ENCODE data around the gene RBSN.

- RRBS, result no CpG with 5 or more reads among the region's 8 CpGs
Observed at GRCh38 chr3:14272806-14273573, 94.4 kb downstream of the LSM3 start.

DNA sequence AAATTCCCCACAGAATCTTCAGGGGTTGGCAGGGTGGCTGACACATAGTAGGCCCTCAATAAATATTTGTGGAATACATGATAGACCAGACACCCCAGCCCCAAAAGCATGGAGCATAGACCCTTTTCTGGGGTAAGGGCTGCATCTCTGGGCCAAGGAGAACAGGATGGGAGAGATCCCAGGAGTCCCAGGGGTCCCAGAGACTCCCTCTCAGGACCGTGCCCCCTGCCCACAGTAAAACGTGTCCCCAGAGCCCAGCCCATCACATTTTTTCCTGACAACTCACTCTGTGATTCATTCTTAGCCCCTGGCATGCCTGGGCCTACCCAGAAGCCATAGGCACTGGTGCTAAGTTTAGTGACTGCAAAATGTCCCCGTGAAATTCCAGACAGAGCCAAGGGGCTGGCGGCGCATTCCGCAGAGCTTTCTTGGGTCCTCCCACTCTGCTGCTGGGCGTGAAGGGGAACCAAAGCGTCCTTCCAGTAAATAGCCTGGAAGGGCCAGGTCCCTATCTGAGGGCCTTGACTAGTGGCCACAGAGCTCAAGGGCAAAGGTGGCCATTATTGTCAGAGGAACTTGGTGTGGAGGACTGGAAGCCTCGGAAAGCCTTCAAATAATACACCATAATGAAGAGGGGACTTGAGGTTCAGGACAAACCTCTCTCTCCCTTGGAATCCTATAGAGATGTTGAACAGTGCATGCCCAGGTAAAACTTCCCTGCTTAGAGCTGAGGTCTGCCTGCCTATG lies 77.8 kb upstream of the SLC6A6 start:
- RRBS, result no CpG with 5 or more reads among the region's 9 CpGs

DNA sequence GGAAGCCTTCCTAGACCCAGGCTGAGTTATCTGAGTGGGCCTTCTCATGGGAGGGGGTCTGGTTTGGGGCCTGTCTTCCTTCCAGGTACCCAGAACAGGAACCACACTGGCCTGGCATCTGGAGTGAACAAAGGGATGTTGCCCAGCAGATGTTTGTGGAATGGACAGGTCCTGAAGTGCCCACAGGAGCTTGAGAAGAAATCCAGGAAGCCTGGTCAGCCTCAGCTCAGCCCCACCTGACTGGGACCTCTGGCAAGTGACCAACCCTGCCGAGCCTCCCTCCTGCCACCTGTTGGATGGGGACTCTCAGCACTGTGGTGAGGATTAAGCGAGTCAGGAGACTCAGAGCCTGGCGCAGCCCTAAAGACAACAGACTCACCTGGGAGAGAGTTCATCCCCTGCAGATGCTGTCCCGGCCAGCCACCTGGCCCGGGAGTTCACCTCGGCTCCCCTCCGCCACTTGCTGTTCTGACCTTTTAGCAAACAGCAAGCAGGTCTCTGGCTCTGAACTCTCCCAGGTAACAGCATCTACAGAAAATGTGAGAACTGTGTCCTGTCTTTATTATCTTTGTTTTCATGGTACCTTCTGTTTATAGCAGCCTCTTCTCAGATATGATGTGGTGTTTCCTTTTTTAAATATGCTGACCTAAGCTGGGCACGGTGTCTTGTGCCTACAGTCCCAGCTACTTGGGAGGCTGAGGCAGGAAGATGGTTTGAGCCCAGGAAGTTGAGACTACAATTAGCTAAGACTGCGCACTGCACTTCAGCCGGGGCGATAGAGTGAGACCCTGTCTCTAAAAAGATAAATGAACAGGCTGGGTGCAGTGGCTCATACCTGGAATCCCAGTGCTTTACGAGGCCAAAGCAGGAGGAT lies 32.6 kb upstream of the SLC6A6 start:
- RRBS, result no CpG with 5 or more reads among the region's 12 CpGs

DNA sequence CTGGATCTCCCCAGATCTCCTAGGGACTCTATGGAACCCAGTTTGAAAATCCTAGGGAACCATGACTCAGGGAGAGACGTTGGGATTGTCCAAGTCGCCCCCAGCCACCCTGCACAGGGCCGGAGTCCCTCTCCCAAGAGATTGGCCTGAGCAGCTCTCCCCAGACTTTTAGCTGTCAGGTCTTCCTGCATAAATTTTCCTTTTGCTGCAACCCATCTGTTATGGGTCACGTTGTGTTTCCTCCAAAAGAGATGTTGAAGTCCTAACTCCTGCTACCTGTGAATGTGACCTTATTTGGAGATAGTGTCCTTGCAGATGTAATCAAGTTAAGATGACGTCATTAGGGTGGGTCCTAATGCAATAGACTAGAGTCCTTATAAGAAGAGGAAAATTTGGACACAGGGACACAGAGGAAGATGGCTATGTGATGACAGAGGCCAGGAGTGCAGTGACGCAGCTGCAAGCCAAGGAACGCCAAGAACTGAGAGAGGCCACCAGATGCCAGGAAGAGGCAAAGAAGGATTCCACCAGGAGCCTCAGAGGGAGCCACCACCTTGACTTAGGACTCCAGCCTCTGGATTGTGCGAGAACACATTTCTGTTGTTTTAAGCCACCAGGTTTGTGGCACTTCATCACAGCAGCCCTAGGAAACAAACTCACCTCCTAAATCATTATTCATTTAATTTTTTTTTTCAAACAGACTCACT lies 13.2 kb upstream of the SLC6A6 start:
- RRBS, result no CpG with 5 or more reads among the region's 8 CpGs

DNA sequence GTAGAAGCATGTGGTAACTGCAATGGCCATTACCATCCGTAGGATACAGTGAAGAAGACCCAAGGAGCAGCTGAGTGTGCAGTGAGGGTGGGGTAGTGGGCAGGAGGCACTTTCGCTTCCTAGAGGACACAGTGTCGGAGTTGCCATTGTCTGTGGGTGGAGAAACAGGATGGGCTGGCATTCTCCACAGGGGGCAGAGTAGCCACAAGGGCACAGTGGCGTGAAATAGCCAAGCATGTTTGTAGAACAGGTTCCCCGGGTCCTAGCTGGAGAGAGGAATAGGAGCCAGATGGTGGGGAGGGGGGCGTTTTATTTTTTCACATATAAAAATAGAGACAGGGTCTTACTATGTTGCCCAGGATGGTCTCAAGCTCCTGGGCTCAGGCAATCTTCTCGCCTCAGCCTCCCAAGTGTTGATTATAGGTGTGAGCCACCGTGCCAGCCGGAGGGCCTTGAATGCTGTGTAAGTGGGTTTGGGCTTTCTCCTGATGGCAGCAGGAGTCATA lies 3.5 kb downstream of the SLC6A6 start:
- RRBS, result no CpG with 5 or more reads among the region's 9 CpGs

DNA sequence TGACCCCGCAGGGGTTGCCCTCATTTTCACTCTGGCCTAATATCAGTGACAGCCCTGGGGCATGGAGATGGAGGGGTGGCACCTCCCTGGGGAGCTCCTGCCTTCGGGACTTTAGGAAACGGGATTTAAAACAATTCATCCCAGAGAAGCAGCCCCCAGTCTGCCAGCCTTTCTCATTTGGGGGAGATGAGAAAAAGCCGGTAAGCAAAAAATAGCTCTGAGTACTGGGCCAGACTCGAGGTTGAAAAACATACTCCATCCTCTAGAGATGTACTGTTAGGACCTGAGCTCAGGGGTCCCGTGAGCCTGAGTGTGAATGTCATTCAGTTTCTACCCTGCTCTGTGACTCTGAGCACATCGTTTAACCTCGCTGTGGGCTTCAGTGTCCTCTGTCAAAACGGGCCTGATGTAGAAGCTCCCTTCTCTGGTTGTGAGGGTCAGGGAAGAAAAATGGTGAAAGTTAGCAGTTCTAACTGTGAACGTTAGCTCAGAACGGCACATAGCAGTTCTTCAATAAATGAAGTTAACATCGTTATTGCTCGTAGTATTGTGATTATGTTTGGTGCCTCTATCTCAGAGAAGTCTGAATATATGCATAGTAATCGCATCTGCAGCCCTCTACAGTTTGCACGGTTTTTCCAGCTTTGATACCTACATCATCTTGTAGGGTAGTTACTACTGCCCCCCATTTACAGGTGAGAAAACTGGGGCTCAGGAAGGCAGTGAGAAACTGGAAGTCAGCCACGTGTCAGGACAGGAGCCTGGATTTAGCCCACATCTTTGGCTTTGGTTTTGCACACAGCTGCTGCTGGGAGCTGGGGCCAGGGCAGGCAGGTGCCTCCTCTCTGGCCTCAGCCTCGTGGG lies 18.9 kb downstream of the SLC6A6 start:
- RRBS, result no CpG with 5 or more reads among the region's 17 CpGs

DNA sequence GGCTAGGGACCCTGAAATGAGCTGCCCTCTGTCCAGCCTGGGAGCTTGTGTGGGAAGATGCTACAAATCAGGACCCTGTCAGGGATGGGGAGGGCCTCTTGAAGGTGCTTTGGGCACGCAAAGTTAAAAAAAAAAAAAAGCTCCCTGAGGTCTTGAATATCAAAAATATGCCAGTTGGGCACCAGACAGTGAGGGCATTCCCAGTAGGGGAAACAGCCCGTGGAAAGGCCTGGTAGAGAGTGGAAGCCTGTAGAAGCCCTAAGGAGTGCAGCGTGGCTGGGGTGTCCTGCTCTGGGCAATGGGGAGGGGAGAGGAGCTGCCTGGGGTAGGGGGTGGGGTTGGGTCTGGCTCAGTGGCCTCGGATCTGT lies 21.8 kb downstream of the SLC6A6 start:
- RRBS, result no CpG with 5 or more reads among the region's 4 CpGs

GRCh38 chr3:14429207-14429767 lies 26.9 kb downstream of the SLC6A6 start:
- RRBS, result no CpG with 5 or more reads among the region's 6 CpGs

- RRBS, result no CpG with 5 or more reads among the region's 26 CpGs
Observed at GRCh38 chr3:14452652-14453429, 50.4 kb downstream of the SLC6A6 start.

- RRBS, result no CpG with 5 or more reads among the region's 9 CpGs
Observed at GRCh38 chr3:14460559-14461150, 58.2 kb downstream of the SLC6A6 start.

DNA sequence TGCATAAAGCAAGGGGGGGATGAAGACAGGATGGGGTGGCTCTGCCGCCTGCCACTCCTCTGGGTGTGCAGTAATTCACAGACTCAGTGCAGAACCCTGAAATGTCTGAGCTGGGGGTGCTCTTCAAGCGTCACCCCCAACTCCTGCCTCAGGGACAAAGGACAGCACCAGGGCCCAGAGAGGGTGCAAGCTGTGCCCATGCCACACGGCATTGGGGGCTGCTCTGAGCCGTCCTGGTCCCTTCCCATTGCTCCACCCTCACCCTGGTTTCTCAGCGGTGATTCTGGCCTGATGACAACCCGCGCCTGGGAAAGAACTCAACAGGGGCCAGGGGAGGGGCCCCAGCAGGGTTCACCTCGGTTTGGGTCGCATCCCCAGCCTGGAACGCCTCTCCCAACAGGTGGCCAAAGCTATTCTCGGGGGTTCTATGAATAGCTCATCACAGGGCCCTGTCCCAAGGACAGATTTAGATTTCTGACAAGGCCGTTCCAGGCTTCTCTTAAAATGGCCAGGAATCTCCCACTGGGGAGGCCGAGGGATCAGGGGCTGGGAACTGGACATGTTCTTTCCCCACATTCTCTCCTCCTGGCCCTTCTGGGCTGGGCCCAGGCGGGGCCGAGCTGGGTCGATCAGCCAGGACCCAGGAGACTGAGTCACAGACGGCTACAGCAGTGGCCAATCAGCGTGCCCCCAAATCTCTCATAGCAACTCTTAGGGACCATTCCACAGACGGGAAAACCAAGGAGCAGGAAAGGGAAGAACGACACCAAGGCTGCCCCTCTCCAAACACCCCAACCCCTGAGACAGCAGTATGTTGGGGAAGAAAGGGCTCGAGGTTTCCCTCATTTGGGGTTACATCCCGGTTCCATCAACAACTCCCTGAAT lies 17.9 kb downstream of the GRIP2 start:
- RRBS, result no CpG with 5 or more reads among the region's 22 CpGs

DNA sequence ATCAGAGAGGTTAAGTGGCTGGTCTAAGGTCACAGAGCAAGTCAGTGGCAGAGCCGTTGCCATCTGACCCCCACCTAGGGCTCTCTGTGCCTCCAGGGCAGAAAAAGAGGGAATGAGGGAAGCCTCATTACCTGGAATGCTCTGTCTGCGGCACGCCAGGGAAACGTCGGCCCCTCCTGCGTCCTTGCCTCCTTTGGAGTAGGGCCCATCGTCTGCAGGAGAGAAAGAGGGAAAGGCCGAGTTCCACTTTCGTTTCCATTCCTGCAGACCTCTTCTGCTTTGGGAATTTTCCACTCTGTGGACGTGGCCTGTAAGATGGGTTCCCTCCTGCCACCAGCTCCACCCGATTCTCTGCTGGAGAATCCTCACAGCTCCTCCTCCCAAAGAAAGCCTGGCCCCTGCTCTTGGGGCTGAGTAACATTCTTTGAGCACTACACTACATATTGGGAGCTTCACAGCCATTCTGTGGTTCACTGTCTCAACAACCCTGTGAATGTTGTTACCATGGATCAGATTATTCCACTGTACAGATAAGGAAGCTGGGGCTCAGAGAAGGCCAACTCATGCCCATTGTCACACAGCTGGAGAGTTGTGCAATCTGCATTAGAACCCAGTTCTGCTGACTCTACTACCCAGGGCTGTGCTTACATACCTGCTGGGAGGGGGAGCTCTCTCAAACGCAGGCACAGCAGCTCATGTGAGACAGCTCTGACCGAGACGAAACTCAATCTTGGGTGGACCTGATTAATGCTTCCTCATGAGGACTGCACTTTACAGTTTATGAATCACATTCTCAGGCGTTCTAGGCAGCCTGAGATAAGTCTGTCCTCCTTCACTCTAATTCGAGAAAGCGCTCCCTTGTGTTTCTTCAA lies 14.2 kb downstream of the GRIP2 start:
- RRBS, result no CpG with 5 or more reads among the region's 17 CpGs

- RRBS, result no CpG with 5 or more reads among the region's 6 CpGs
Observed at GRCh38 chr3:14852720-14852957, 33.9 kb downstream of the FGD5 start.

DNA sequence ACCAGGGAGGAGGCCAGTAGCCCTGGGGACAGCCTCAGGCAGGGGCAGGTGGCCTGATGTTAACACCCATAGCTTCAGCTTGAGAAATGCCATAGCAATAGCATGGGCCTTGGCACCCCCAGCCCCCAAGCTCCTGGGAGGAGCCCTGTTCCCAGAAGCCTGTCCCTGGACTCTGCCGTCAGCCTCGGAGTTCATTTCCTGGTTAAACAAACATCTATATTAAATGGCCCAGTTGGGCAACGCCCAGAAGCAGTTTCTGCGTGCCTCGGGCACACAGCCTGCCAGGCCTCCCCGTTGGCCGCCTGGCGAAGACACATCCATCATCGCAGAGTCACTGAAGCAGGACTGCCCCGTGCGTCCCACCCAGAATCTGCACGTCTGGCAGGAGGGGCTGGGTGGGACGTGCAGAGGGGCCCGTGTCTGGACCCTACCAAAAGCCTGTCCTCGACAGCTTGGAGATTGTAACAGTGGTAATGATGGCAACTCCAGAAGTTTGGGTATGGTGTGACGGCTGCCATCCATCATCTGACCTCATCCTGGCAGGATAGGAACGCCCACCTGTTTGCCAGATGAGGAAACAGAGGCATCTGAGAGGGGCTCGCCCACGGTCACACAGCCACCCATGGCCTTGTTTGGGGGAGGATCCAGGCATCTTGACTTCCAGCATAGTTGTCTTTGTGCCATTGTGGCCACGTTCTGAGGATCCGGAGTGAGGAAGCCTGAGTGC lies 58.4 kb downstream of the FGD5 start:
- RRBS, result no CpG with 5 or more reads among the region's 21 CpGs

- RRBS, result no CpG with 5 or more reads among the region's 10 CpGs
Observed at GRCh38 chr3:14945803-14946393, 1.5 kb upstream of the NR2C2 start.

GRCh38 chr3:15082040-15082813 lies 16.7 kb downstream of the RBSN start:
- RRBS, result no CpG with 5 or more reads among the region's 15 CpGs

DNA sequence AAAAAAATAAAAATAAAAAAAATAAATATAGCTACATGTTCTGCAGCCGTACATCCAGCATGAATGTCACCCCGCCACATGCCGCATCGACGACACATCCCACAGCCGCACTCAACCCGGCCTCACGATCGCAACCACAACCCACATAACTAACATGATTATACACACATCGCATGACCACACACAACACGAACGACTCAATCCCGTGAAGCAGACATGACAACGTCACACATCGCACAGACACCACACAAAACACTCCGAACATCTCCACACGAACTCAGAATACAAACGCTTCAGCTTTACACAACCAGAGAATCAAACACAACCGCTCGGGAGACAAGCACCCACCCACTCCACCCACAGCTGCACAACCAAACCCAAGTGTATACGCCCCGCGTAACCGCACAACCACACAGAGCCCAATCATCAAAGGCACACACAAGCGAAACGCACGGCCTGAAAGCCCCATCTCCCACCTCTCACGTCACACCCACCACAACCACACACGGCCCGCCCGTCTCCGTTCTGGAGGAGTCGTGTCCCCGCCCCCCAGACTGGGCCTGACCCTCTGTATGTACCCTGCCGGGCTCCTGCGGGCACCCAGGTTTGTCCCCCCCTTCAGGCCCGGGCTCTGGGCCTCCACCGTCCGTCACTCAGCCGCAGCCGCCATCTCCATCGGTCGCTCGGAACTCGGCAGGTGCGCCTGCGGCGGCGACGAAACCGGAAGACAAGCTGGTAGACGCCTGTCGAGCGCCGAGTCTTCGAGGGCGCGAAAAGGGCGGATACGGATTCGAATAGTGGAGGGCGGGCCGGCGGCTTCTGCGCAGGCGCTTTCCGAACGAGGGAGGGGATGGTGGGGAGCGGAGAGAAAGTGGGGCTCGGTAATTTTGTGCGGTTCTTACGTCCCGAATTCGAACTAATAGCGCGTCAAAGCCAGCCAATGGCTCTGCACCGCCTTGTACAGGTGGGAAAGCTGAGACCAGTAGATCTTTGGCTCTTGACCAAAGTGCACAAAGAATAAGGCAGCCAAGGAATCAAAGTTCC lies at the start of gene RBSN:
Gene RBSN (minus strand): TSS at position 692 of the 1,044 bp plus-strand sequence.
- RRBS, result 1% methylated on average over 22 of the region's 77 CpGs

GRCh38 chr3:15273147-15273639 lies 59.2 kb downstream of the SH3BP5 start:
- RRBS, result no CpG with 5 or more reads among the region's 6 CpGs

- RRBS, result no CpG with 5 or more reads among the region's 4 CpGs
Observed at GRCh38 chr3:15319392-15320158, 12.8 kb downstream of the SH3BP5 start.

GRCh38 chr3:15324554-15325240 lies 7.7 kb downstream of the SH3BP5 start:
- RRBS, result 5% methylated on average over 1 of the region's 7 CpGs